Astrocyte (in vitro differentiated cells and primary cell): ENCODE measurements around the gene KCNMA1.

- PRO-cap: no peak
- RRBS, 2 experiments: no CpG with 5 or more reads among the region's 2 CpGs
Measured at GRCh38 chr10:77350589-77351154, 286.9 kb downstream of the KCNMA1 start.

DNA sequence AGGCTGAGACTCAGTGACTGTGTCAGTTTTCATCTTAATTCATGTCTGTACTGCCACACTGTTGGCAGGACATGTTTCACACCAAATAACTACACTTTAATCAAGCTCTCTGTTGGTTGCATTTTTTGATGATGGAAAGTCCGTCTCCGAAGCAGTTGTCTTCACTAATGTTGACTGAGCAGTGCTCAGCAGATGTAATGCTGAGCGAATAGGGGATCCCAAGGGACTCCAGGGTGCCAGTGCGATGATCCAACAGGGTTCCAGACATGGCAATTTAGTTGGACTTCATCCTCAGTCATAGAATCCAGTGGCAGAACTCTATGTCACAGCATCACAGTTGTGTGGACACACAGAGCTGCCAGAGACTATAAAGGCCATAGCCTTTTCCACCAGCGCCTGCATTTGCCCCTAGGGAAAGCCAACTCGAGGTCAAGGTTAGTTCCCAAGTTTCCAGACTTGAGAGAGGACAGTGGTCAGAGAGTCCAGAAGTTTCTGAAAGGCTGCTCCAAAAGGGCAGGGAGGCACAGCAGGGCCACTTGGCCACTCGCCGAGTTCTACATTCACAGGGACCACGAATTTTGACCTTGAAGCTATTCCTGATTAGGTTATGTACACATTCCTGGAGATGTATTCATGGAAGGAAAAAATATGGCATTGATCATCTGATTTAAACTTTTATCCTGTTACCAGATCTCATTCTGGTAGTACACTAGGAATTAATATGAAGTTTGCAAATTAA is 170.2 kb downstream of the KCNMA1 start:
- PRO-cap: no peak
- RRBS, 2 experiments: no CpG with 5 or more reads among the region's 9 CpGs

DNA sequence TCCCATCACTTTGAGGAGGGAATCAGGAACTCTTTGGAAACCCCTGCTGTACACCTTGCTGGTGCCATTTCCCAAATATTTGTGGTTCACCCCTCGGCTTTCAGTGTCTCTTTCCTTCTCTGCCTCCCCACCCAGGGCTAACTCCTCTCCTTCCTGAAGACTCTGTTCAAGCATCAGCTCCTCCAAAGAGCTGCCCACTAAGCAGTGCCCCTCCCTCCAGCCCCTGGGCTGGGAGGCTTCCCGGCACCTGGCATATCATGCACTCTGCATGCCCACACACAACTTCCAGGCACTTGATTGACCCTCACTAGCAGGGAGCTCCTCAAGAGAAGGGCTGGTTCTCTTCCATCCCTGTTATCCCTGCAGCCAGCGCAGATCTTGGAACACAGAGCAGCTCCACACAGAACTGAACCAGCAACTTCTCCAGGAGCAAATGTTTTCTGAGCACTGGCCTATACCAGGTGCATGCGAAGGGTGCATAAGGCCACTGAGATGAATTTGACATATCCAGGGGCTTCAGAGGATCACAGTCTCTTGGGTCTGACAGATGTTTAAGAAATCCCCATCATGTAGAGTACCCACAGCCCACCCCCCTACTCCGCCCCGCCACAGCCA is 121.9 kb downstream of the KCNMA1 start:
- PRO-cap: no peak
- RRBS, 2 experiments: no CpG with 5 or more reads among the region's 6 CpGs

DNA sequence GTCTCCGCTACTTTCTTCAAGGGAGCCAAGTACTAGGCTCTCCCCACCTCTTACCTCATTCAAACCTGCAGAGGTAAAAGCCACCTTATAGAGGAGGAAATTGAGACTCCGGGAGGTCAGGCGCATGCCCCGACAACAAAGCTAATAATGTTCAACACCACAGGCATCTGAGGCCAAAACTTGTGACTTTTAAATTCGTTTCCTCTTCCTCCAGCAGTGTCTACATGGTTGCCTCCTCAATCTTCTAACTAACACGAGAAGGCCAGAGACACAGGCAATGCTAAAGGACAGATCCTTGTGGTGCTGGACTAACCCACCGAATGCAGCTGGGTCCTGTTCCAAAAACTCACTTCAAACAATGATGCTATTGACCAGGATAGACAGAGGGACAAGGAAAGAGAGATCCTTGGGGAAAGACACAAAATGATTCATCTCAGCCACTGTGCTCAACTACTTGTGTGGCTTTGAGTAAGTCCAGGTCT is 107.7 kb downstream of the KCNMA1 start:
- PRO-cap: no peak
- RRBS, 2 experiments: no CpG with 5 or more reads among the region's 7 CpGs

GRCh38 chr10:77553950-77554459 is 83.6 kb downstream of the KCNMA1 start:
- PRO-cap: no peak
- RRBS, 2 experiments: no CpG with 5 or more reads among the region's 6 CpGs

- PRO-cap: no peak
- RRBS, 2 experiments: 20% methylated on average over 3 of the region's 31 CpGs; no CpG with 5 or more reads in 1 of the 2 experiments
Measured at GRCh38 chr10:77635829-77636638, 1.6 kb downstream of the KCNMA1 start.

GRCh38 chr10:77637108-77638172 is at the start of gene KCNMA1:
TSS of gene KCNMA1 (minus strand) at chr10:77637808.
- PRO-cap: no peak
- RRBS, 2 experiments: under 1 to 1% methylated on average over 31 to 36 of the region's 134 CpGs

GRCh38 chr10:77710699-77711822 is 73.5 kb upstream of the KCNMA1 start:
- PRO-cap: no peak
- RRBS, 2 experiments: 15 to 21% methylated on average over 9 to 15 of the region's 53 CpGs

DNA sequence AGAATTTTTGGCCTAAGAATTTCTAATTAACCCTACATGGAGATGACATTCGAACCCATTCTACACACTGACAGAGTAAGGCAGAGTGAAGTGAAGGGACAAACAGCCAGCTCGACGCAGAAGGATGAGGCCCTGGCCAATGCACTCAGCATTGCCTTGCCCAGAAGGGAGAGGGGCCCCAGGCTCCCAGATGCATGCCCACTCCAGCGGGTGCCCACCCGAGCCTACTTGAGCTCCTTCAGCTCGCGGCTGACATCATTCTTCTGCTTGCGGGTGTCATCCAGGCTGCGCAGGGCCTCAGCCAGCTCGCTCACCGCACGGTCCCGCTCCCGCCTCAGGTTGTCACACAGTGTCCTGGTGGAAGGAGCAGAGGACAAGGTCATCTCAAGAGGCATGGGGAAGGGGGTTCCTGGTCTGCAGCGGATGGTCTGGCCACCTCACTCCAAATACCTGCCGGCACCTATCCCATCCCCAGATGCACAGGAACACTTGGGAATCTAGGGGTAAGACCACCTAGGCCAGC is 92.8 kb downstream of the DLG5 start:
- PRO-cap: no peak
- RRBS, 2 experiments: no CpG with 5 or more reads among the region's 16 CpGs

GRCh38 chr10:77838437-77839322 is 87.9 kb downstream of the DLG5 start:
- PRO-cap: no peak
- RRBS, 2 experiments: no CpG with 5 or more reads among the region's 23 CpGs

GRCh38 chr10:77855033-77855774 is 71.4 kb downstream of the DLG5 start:
- PRO-cap: no peak
- RRBS, 2 experiments: no CpG with 5 or more reads among the region's 5 CpGs

DNA sequence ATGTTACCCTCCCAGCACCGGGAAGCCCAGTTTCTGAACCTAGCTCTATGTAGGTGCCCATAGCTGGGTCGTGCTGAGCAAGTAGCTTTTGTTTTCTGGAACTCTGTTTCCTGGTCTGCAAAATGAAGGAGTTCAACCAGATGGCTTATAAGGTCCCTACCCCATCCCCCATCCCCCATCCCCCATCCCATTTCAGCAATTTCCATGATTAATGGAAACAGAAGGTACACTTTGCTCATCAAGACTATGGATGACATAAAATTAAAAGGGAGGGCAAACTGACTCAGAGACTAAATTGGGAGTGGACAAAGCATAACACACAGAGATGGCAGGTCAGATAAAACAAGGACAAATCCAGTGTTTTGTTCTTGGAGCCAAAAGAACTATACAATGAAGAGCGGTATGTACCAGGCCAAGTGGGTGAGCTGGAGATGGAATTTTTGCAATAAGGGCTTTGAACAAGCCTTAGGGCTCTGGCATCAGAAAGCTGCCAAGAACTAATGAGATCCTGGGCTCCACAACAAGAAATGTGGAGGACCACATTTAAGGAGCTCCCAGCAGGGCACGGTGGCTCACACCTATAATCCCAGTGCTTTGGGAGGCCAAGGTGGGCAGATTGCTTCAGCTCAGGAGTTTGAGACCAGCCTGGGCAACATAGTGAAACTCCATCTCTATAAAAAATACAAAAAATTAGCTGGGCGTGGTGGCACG is 56.6 kb downstream of the DLG5 start:
- PRO-cap: no peak
- RRBS, 2 experiments: no CpG with 5 or more reads among the region's 6 CpGs

DNA sequence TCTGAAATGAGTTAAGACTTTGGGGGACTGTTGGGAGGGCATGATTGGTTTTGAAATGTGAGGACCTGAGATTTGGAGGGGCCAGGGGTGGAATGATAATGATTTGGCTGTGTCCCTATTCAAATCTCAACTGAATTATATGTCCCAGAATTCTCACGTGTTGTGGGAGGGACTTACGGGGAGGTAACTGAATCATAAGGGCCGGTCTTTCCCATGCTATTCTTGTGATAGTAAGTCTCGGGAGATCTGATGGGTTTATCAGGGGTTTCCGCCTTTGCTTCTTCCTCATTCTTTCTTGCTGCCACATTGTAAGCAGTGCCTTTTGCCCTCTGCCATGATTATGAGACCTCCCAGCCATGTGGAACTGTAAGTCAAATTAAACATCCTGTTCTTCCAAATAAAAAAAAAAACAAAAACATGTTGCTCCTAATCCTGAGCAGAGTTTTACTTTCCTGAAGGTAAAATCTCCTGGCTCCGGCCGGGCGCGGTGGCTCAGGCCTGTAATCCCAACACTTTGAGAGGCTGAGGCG is 22.1 kb downstream of the DLG5 start:
- PRO-cap: no peak
- RRBS, 2 experiments: no CpG with 5 or more reads among the region's 10 CpGs

DNA sequence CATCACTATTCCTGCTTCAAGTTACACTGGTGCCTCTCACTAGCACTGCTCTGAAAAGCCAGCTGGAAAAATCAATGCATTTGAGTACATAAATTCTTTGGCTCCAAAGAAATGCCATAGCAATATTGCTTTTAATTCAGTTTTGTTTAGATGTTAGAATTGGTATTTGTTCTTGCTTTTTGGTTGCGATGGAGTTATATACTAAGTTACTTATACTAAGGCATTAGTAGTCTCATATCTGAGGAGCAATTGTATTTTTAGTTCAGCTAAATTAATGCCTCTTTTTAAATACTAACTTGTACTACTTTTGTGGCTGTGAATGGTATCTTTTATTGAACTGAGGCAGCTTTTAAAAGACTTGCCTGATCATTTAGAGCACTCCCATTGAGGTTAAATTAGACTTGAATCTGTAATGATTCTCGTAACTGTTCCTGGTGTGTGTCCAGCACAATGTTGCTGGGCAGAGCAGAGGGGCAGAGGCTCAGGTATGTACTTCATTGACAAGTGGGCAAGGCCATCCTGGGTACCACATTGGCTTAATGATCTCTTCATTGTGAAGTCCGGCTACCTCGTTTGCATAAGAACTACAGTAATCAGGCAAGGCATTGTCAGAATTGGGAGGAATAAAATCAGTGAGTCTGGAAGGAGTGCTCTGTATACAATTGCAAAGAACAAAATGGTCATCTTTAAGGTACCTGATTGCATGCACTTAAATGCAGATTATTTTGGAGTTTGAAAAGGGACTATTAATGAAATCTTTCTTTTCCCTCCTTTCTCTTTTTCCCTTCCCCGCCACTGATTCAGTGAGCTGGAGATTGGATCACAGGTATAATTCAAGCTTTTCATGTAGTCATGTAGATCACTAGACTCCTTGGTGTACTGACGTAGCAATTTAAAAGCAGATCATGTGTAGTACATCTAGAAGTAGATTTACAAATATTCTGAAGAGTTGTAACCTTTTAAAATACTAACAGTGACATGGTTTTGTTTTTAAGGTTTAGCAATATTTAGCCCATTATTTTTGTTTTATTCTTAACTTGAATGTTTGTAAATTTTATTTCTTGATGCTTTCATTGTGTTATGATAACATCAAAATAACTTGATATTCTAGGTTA is 6.1 kb downstream of the RPS24 start:
- PRO-cap: no peak
- RRBS, 2 experiments: no CpG with 5 or more reads among the region's 6 CpGs

- PRO-cap: no peak
- RRBS, 2 experiments: no CpG with 5 or more reads among the region's 8 CpGs
Measured at GRCh38 chr10:78250125-78250671, 216.5 kb downstream of the RPS24 start.

DNA sequence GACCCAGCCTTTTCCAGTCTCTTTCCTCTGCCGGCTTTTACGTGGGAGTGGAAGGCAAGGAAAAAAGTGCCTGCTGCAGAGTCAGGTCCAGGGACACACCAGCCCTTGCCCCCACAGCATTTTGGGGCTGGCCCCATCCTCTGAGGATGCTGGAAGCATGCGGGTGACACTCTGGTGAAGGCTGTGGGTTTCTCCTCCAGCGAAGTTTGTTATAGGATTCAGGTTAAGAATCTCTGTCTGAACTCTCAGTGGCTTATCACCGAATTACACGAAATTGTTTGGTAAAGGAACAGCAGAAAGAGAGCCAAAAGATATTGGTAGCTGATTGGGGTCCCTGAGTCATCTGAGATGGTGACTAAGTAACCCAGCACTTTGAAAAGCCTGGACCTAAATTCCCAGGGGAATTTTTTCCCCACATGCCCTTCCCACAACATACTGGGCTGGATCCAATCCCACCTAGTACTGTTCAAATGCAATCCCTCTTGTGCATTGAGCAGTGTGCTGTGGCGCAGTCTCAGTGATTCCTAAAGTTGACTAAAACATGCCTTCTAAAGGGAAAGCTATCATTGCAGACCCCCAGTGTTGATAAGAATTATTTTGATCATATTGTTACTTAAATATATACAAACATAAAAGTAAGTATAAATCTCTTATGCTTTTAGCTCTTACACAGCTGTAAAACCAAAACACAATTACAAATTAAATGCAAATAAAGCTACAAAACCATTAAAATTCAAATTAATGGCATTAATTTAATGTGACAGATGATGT is 424.5 kb downstream of the RPS24 start:
- PRO-cap: no peak
- RRBS, 2 experiments: no CpG with 5 or more reads among the region's 7 CpGs

- PRO-cap: no peak
- RRBS, 2 experiments: no CpG with 5 or more reads among the region's 2 CpGs
Measured at GRCh38 chr10:78552103-78552585, 516.6 kb upstream of the ZMIZ1 start.

DNA sequence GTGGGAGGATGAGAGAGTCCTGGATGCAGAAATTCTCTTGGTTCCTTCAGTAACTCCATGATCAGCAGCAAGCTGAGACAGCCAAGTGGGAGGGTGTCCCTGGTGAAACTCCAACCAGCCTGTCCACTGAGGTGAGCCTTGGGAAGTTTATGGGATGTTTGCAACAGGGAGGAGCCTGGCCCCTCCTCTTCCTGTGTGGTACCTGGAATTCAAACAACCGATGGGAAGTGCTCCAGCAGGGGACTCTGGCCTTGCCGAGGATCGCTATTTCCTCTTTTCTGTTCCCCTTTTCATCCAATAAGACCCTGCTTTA is 491.1 kb upstream of the ZMIZ1 start:
- PRO-cap: no peak
- RRBS, 2 experiments: no CpG with 5 or more reads among the region's 3 CpGs

DNA sequence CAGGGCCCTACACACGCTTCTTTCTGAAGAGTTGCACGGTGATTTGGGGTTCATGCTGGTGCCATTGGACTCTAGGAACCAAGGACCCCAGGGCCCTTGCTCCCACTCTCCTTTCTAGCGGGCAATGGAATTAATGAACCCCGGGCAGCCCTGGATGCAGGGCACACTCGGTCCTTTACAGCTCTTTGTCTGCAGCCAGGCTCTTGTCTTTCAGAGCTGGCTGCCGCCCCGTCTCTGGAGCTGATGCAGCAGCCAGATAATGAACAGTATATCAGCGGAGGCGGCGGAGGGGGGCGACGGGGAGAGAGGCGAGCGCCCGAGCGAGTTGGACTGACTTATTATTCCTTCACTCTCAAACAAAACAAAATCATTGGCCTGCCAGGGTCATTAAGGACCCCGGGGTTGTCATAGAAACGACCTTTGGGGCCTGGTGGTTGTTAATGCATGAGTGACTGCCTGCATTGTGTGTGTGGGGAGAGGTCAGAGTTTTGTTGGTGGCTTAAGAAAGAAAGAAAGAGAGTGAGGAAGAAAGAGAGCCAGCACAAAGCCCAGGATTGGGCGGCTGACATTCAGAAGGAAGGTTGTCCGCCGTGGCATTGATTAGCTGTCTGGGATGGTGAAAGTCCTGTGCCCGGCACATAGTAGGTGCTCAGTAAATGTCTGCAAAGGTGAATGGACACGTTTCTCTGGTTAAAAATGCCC is 411.9 kb upstream of the ZMIZ1 start:
- PRO-cap: no peak
- RRBS, 2 experiments: no CpG with 5 or more reads among the region's 23 CpGs

DNA sequence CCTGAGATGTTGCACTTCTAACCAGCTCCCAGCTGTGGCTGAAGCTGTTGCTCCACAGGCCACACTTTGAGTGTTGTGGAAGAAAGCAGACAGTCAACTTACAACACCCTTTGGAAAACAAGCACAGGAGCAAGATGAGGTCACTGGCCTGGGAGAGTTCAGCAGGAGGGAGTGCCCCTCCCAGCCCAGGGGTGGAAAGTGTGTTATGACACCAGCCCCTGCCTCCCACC is 48.9 kb upstream of the ZMIZ1 start:
- PRO-cap: no peak